Tongue (tissue), 2 donors: Measurements from ENCODE around the gene TNNT3.

GRCh38 chr11:1764290-1764851, 644 bp upstream of the CTSD start:
- RAMPAGE, long total RNA: no peak

GRCh38 chr11:1772416-1772902, 8.7 kb upstream of the CTSD start:
- RAMPAGE, long total RNA: no peak

- RAMPAGE, long total RNA: no peak
These were observed 8.5 kb downstream of the LSP1 start for GRCh38 chr11:1861429-1861708.

DNA sequence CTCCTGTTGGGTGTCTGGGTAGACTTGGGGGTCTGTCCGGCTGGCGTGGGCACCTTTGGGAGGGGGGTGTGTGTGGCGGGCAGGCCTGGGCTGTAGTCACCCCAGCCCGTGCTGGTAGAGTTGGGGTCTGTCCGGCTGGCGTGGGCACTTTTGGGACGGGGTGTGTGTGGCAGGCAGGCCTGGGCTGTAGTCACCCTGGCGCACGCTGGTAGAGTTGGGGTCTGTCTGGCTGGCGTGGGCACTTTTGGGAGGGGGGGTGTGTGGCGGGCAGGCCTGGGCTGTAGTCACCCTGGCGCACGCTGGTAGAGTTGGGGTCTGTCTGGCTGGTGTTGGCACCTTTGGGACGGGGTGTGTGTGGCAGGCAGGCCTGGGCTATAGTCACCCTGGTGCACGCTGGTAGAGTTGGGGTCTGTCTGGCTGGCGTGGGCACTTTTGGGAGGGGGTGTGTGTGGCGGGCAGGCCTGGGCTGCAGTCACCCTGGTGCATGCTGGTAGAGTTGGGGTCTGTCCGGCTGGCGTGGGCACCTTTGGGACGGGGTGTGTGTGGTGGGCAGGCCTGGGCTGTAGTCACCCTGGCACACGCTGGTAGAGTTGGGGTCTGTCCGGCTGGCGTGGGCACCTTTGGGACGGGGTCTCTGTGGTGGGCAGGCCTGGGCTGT, 18.9 kb downstream of the LSP1 start:
- RAMPAGE, long total RNA: no peak

GRCh38 chr11:1877172-1877853, 14.4 kb downstream of the PRR33 start:
- RAMPAGE, long total RNA: no peak

DNA sequence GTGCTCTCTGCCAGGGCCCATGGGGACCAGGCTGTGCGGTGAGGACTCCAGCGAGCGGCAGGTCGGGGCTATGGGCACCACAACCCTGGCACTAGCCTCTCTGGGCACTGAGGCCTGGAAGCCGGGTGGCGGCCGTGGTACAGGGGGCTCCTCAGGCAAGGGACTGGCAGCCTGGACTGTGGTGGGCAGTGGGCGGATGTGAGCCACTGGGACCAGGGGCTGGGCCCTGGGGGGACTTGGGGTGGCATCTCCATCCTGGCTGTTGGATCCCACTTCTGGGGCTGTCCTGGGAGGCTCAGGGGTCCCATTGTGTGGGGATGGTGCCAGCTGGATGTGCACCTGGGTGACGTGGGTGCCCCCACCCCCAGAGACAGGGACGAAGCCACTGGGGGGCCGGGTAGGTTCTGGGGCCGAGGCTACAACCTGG, 2.0 kb downstream of the PRR33 start:
- RAMPAGE, long total RNA: no peak

DNA sequence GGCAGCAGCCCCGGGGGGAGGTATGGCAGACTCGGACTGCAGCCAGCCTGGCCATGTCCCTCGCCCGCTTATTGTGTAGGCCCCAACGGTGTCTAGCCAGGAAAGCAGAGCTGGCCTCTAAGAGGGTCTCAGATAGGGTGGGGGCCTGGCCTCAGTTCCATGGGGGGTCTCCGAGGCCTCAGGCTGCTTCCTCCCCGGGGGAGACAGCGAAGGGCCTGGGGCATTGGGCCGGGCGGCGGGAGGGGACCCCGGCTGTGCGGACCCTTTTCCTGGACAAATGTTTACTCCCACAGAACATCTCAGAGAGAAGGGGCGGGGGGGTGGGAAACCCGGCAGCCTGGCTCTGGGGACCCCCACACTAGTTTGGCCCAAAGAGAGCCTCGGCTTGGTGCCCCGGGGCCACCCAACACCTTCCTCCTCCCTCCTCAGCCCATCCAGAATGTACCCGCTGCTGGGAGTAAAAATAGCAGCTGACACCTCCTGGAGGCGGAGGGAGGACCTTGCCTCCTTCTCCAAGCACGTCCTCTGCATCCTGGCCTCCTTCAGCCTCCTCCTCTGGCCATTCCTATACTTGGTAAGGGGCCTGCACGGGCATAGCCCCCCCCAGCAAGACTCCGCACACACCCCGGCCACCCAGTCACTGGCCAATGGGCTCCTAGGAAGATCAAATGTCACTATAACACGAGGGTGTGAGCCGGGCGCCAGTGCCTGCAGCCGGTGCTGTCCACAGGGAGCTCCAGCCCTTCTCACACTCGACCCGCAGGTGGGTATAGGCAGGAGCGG, at the start of gene TNNT3:
TSS of gene TNNT3 (plus strand) at position 704 of the 783 bp plus-strand sequence.
- RAMPAGE, long total RNA: start-site peak on the plus strand centred at position 690 of the sequence, 80 bp wide, 80,022 and 65,880 reads in 2 replicates

GRCh38 chr11:1925567-1925816, 6.0 kb downstream of the TNNT3 start:
- RAMPAGE, long total RNA: no peak

DNA sequence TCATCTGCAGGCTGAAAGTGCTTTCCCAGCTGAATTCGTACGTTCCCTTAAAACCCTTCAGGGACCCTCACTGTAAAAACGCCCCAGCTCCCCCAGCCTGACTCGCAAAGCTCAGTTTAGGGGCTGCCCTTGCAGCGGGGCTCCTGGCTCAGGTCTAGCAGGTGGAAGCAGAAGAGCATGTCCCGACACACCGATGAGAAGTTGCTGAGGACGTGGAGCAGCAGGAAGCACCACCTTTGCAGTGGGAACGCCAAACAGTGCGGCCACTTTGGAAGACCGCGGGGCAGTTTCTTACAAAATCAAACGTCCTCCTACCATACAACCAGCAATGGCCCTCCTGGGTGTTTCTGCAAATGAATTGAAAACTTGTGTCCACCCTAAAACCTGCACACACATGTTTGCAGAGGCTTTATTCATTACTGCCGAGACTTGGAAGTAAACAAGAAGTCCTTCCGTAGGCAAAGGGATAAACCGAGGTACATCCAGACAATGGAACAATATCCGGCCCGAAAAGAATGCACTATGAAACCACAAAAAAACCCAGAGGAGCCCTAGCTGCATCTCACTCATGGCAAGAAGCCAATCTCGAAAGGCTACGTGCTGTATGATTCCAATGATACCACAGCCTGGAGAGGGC, 3.4 kb upstream of the MRPL23 start:
- RAMPAGE, long total RNA: no peak

GRCh38 chr11:2130361-2131105, 8.7 kb downstream of the IGF2 start:
- RAMPAGE, long total RNA: no peak

- RAMPAGE, long total RNA: no peak
These were observed 820 bp downstream of the IGF2 start for GRCh38 chr11:2138077-2139061.

DNA sequence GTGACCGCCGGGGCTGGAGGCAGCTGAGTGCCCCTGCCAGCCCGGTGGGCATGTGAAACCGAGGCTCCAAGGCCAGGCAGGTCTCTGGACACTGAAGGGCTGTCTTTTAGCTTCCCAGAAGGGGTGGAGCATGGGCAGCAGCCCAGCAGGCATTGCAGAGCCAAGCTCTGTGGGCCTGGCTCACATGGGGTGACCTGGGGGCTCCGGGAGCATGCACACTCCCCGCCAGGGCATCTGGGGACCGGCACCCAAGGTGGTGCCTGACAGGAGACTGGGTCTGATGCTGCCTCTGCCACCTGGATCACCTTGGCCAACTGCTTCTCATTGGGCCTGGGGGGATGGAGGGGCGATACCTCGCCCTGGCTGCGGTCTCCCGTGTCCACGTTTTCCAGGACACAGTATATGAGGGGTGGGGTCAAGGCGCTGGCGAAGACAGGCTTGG, 3.6 kb downstream of the INS start:
- RAMPAGE, long total RNA: no peak

GRCh38 chr11:2300191-2300669, 1.5 kb downstream of the C11orf21 start:
- RAMPAGE, long total RNA: no peak

DNA sequence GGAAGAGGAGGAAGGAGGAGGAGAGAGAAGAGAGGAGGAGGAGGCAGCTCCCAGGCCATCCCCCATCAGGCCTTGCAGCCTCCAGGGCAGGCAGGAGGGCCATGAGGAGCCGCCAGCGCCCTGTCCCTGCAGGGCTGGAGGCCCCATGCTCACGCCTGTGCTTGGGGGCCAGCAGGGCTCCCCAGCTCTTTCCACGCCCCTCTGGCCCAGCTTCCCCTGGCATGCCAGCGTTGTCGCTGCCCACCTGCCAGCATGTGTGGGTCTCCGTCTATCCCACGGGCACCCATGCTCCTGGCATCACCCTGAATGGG, 5.2 kb downstream of the TSPAN32 start:
- RAMPAGE, long total RNA: no peak

- RAMPAGE, long total RNA: no peak
These were observed 19.3 kb downstream of the TSPAN32 start for GRCh38 chr11:2321043-2321672.

DNA sequence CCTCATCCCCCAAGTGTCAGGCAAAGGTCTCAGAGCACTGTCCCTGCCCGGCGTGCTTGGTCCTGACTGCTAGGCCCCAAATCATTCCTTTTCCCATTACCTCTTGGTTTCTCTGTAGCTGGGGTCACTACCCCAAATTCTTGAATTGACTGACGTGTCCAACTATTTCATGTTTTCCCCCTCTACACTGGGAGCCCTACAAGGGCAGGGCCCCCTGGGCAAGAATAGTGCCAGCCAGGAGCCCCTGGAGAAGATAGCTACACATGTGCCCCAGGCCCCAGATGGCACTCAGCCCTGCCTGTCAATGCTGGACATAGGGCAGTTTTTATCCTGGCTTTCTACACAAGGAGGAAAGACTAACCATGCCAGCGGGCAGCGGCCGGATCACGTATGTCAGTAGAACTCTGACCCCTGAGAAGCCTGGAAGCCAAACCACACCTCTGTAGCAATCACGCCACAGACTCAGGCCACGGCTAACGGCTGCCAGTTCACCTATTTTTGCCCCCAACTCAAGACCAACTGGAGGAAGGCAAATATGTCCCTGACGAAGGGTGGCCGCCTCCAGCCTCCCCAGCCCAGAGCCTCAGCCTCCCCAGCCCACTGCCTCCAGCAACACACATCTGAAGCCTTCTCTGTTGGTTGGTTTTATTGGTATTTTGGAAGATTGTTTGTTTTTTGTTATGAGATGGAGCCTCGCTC, 7.3 kb upstream of the CD81 start:
- RAMPAGE, long total RNA: no peak

DNA sequence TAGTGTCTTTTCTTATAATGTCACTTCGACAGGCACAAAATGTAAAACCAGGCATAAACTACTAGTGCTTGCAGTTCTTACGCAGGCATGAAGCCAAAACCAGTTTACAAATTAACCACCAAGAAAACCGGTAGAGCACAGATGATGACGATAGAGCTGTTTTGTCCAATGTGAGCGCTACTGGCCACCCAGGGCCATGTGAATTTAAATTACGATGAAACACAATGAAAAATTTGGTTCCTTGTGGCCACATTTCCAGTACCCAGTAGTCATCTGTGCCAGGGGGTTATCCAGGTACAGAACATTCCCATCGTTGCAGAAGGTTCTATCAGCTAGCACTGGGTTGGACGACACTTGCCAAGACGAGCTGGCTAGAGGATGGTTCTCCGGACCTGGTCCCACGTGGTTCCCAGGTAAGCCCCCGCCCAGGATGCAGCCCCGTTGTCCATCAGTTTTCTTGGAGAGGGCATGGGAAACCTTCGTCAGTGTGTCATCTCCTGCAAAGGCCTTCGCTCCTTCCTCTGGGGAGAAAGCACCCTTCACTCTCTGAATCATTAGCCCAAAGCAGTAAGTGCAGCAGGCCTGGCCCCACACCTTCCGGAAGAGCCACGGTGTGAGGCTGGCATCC, 1.1 kb upstream of the CD81 start:
- RAMPAGE, long total RNA: no peak

DNA sequence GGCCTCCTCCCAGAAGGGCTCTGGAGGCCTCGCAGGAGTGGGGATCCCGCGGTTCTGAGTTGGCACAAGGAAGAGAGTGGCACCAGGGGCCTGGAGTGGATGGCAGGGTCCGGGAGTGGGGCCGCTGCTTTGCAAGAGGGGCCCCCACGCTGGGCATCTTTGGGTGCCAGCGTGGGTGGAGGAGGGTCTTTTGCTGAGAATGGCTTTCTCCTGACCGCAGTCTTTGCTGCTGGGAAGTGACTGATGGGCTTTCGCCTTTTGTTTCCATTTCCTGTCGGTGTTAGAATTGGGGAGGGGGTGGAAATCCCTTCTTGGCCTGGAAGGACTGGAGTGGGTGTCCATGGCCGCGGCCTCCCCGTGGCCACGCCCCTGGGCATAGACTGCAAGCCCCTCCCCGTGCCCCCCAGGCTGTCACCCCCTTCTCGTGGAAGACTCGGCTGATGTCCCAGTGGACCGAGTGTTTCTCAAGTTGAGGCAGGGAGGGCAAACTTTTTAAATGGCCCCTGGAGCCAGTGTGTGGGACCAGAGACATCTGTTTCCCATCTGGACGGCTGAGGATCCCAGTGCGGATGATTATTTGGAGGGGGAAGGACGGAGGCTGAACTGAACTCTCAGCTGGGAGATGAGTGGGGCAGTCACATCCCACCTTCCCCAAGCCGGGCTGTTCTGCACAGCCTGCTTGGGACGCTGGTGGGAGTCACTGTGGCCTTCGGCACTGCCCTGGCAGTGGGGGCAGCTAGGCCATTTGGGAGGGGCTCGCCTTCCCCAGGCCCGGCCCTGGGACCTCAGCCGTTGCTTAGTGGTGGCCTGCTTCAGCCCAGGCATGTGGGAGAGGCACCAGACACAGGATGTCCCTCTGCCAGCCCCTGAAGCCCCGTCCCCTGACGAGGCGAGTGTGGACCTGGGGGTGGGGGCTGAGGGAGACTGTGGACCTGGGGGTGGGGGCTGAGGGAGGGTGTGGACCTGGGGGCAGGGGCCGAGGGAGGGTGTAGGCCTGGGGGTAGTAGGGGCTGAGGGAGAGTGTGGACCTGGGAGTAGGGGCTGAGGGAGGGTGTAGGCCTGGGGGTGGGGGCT, 1.5 kb downstream of the CD81 start:
- RAMPAGE, long total RNA: no peak

DNA sequence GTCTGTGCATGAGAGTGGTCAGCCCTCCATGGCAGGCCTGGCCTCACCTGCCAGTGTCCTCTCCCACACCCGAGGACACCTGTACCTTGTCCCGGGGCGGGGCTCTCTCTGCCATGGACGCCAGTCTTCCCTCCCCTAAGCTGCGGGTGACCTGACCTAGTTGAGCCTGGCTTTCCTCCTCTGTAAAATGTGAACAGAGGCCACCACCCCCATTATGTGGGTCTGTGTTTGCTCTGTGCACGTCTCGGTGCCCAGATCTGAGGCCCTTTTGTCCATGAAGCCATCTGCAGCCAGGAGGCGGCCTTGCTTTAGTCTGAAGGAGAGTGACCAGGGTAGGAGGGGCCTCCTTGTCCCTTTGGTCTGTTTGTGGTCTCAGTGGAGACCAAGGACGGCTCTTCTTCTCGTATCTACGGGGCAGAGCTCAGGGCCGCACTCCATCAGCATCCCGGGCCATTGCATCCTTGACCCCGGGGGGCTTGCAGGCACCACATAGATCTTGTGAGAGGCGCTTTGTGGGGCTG, 121.5 kb downstream of the KCNQ1 start:
- RAMPAGE, long total RNA: no peak

- RAMPAGE, long total RNA: no peak
These were observed 197.8 kb downstream of the KCNQ1 start for GRCh38 chr11:2642317-2643257.